ENCODE measurements around a stretch of chr4.

DNA sequence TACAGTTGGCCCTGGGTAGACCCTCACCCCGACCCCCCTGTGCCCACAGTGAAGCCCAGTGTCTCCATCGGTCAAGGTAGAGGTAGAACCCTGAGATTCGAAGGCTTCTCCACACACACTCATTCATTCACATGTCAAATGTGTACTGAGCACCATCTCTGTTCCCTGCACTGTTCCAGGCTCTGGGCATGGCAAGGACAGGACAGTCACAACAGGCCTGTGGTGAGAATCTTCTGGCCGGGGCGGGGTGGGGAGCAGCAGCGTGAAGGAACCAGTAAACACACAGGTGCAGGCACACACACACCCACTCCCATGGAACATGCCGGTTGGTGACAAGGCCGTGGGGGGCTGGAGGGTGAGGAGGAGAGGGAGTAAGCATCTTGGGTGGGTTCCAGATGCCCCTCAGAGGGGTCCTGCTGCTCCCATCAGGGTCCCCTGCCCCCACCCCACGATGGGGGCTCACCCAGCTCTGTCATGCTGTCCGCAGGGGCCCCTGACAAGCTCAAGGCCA lies 29.5 kb downstream of the TACC3 start:
- PRO-cap = no peak
- RAMPAGE, long total RNA = no peak

DNA sequence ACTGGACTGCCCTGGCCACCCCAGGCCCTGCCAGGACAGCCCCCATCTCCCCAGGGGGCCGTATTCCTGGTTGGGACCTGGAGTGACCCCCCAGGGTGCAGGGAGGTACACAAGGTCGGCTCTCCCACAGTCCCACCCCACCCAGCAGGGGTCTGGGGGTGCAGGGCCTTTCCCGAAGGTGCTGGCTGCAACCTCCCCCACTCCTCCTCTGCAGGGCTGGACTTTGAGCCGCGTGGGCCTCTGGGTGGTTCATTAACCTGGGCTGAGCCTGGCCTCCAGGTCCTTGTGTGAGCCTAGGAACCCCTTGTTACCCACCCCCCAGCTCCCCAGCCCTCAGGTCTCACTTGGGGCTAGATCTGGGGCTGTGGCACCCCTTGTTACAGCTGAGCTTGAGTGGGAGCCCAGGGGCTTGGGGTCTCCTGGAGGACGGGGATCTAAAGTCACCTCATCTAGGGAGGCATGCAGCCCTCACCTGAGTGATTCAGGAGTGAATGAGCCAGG lies 2.6 kb downstream of the FGFR3 start:
- PRO-cap = no peak
- RAMPAGE, long total RNA = no peak

GRCh38 chr4:1805208-1805560 lies 12.1 kb downstream of the FGFR3 start:
- PRO-cap = no peak
- RAMPAGE, long total RNA = no peak

DNA sequence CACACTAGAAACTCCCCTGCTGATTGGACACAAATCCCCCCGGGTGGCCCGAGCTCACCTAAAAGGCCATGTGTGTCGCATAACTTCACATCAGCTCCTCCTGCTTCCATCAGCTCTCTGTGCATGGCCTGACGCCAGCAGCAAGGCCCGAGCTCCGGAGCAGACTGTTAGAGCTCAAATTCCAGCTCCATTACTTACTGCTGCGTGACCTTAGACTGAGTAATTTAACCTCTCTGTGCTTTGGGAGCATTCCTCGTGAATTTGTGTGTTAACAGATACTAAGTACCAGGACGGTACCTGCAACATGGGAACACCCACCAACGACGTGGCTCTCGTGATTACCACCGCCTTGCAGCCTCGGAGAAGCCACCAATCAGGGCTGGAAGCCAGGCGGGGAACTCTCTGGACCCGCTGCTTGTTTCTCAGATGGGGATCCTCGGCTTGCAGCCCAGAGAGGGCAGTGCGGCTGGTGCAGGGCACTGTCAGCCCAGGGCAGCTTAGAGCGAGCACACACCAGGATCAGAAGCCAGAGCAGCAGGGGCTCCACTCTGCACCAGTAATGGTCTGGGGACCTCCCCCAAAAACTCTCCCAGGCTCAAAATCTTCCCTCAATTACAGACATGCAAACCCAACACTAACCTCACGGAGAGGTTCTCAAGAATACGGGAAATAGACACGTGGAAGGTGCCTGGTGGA lies 12.9 kb downstream of the LETM1 start:
- PRO-cap = no peak
- RAMPAGE, long total RNA = no peak

DNA sequence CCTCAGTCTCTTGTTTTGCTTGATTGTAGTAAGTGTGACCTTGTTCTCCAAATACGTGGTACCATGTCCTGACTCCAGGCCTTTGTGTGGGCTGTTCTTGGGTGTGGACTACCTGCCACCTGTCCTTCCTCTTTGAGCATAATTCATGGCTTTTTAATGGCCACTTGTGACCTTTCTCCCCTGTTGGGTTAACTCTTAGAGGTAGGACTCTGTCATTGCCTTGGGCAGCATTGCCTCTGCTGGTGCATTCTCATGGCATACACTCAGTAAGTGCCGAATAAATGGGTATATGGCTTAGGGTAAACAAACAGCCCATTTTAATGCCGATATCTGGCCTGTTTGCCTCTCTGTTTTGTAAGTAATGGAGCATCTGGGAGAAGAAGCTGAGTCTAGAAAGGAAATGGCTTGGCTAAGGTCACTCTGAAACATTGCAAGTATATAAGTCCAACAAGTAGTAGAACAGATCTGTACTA lies 3.1 kb downstream of the NSD2 start:
- PRO-cap = no peak
- RAMPAGE, long total RNA = no peak

- PRO-cap = no peak
- RAMPAGE, long total RNA = no peak
Measured at GRCh38 chr4:1887395-1888027, 16.3 kb downstream of the NSD2 start.

DNA sequence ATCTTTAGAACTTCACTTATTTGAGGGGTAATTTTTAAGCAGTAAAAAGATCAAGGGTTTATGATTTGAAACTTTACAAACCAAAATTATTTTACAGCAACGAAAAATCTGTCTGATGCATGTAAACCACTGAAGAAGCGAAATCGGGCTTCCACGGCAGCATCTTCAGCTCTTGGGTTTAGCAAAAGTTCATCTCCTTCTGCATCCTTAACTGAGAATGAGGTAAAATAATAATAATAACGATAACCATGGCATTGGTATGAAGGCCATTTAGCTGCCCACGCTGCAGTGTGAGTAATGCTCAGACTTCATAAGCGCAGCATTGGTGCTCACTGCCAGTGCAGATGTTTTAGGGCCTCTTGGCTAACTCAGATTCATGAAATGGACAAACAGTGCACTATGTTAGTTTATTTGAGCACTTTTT lies 68.4 kb downstream of the NSD2 start:
- PRO-cap = no peak
- RAMPAGE, long total RNA = no peak

DNA sequence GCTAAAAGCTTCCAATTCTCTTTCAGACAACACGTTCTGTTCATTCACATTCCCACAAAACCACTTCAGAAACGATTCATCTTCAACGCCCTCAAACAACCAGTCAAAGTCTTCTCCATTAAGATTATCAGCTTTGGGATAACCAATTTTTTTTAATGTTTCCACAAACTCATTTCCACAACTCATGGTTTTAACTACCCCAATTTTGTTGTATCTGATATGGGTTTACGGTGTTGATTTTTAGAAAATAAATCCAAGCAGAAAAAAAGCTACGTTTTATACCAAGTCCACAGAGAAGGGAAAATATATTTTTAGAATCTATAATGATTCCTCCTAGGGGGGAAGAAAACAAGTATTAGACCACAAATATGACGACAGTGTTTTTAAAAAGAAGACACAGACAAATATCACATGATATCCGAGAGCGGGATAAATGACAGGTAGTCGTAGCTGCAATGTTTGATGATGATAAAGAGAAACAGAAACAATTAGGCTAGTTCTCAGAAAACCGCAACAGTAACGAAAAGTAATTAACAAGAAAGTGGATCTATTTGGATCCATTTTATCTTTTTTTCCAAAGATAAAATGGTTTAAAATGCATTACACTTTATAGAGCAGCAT lies 1.1 kb downstream of the HAUS3 start:
- PRO-cap = no peak
- RAMPAGE, long total RNA = no peak

DNA sequence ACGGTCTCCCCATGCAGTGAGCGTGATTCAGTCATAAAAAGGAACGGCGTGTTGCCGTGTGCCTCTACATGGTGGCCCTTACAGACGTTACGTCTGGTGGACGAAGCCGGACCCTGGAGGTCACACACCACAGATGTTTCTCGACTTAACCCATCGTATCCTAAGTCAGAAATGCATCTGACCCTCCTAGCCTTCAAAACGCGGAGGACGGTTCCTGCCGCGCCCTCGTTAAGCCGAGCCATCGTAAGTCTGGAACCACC lies 40.8 kb upstream of the MXD4 start:
- PRO-cap = unidirectional peak, plus-strand start at position 196 of the sequence
- RAMPAGE, long total RNA = no peak

DNA sequence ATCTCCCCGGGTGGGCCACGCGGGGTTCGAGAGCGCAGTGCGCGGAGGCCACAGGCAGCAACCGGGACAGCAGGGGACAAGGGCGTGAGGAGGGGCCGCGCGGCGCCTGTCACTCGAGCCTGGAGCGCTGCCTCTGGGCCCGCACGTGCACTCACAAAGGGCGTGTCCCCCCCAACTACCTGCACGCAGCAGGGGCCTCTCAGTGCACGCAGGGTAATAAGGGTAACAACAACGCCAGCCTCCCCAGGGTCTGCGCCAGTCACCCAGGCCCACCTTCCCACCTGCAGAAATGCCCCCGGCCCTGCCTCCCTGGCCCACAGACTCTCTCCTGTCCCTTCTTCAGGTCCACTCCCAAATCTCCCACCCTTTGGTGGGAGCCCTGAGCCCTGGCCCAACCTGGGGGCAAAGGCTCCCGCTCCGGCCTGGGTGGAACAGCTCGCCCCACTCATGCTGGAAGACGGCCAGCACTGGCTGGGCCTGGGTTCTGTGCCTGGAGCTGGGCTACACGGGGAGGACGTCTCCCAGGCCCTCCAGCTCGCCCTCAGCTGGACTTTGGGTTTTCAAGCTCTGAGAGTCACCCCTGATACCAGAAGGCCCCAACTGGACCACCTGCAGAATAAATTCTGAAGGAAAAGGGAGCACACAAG lies 53.1 kb downstream of the ZFYVE28 start:
- PRO-cap = no peak
- RAMPAGE, long total RNA = no peak

DNA sequence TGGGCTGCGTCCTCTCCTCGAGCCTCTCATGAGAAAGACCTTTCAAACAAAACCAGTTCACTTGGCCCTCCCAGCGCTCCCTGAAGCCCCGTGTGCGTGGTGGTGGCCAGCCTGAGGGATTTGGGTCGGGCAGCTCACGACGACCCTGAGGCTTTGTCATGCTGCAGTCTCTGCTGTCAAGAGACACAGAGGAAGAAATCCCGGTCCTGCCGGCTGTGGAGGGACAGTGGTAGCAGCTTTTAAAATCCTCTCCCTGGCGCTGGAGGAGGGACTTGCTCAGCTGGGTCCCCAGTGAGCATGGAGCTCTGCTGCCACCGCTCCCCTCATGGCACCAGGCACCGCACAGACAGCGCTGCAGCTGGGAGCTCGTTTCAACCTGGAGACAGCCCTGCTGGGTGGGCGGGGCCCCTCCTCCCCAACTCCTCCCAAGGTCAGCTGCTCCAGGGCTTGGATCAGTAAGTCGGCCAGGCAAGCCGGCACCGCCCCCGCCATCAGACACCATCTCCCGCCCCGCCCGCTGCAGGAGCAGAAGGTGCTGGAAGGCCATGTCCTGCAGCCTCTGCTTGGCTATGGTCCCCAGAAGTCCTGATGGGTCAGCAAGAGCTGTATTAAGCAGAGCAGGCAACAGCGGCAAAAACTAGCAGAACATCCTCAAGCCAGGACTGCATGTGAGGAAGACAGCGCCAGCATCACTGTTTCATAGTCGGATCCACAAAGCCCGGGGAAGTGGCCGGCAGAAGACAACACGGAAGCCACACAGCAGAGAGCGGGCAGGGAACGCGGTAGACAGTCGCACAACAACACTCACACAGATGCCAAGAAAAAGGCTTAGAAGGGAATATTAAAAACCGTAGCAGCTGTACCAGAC lies 16.4 kb downstream of the ZFYVE28 start:
- PRO-cap = no peak
- RAMPAGE, long total RNA = no peak

DNA sequence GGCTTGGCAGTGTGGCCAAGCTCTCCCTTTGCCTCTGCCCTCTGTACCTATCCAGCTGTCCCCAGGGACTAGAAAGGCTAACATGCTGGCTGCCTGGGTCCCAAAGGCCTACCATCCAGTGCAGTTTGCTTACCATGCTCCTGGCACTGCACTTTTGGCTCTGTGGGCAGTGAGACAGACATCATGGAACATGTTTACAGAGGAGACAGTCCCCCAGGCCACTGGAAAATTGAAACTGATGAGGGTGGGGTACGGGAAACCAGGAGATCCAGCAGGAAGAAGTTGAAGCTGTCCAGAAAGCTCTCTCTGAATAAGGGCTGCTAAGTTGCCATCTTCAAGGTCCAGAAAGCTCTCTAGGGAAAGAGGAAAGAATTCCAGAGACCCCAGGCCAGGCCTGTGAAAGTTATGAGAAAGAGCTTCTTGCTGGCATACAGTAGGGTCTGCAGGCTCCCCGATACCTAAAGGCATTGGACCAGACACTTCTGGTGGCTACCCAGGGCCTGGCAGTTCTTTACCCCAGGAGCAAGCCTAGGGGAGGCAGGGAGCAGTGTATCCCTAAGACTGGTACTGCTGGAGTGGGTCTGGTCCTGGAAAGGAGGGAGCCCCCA lies 20.0 kb upstream of the FAM193A start:
- PRO-cap = no peak
- RAMPAGE, long total RNA = no peak

- PRO-cap = no peak
- RAMPAGE, long total RNA = no peak
Measured at GRCh38 chr4:2770737-2771056, 14.6 kb upstream of the TNIP2 start.

- PRO-cap = no peak
- RAMPAGE, long total RNA = no peak
Measured at GRCh38 chr4:2778529-2779036, 14.3 kb upstream of the SH3BP2 start.

DNA sequence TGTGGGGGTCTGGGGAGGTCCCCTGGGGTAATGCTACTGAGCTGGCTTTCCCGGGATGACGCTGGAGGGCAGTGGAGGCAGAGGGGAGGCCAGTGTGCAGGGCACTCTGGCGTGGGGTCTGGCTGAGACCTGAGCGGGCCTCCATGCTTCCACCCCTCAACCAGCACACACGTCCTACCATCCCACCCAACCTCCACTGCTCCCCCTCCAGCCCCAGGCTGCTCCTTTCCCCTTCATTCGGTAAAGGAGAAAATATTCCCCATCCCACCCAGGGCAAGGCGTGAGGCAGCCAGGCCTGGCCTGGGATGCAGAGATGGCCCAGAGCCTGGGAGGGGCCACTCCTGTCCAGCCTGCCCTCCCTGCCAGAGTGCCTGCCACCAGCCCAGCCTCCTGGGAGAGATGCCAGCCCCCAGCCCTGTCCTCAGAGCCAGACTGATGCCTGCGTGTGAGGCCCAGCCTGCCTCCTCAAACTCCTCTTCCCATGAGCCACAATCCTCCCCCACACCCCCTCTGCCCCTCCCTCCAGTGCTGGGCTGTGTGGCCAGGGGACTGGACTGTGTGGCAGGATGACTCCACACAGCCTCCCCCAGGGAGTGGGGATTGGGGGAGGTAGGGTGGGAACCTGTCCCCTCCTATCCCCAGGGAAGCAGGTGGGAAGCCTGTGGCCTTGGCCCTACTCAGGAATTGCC lies 4.5 kb upstream of the SH3BP2 start:
- PRO-cap = no peak
- RAMPAGE, long total RNA = no peak

- PRO-cap = no peak
- RAMPAGE, long total RNA = no peak
Measured at GRCh38 chr4:2794152-2795372, 1.7 kb downstream of the SH3BP2 start.

DNA sequence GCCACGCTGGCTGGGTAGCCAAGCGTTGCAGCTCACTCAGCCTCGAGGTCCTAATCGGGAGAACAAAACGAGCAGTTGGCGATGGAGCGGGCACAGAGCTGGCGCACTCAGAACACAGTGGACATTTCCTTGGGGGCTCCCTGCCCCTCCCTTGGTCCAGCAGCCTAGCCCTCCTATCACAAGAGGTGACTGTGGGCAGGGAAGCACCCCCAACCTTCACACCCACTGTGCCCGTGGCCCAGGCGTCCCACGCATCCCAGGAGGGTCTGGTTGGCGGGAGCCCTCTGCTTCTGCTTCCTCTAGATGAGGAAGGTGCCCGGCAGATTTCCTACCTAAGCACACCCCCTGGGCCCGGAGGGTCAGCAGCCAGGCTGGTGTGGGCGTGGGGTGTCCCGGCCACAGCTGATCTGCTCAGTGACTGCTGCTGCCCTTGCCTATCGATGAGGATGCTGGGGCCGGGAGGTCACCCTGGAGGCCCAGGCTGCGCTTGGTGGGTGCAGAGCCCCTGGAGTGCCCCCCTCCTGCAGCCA lies 12.0 kb downstream of the SH3BP2 start:
- PRO-cap = no peak
- RAMPAGE, long total RNA = no peak

DNA sequence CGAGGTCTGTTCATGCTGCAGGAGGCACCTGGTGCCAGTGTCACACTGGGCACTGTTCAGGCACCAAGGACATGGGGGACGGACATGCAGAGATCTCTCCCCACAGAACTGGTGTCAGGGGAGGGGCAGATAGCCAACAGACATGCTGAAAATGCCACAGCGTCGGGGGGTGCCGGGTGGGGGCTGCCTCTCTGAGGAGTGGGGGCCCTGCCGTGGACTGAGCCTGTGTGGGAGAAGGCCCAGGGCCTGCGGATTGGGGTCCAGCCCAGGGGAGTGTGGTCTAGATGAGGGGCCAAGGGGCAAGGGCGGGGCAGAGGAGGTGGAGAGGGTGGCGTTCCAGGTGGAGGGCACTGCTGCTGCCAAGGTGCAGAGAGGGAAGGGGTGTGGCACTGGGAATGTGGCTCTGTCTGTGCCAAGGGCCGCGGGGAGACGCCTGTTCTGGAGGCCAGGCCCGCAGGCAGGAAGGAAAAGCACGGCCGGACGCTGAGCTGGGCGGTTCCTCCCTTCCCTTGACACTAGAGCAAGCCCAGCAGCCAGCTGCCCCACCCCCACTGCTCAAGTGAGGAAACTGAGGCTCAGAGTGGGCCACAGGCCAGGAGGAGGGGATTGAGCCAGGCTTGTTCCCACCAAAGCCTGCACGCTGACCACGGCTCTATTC lies 12.8 kb downstream of the SH3BP2 start:
- PRO-cap = no peak
- RAMPAGE, long total RNA = no peak

DNA sequence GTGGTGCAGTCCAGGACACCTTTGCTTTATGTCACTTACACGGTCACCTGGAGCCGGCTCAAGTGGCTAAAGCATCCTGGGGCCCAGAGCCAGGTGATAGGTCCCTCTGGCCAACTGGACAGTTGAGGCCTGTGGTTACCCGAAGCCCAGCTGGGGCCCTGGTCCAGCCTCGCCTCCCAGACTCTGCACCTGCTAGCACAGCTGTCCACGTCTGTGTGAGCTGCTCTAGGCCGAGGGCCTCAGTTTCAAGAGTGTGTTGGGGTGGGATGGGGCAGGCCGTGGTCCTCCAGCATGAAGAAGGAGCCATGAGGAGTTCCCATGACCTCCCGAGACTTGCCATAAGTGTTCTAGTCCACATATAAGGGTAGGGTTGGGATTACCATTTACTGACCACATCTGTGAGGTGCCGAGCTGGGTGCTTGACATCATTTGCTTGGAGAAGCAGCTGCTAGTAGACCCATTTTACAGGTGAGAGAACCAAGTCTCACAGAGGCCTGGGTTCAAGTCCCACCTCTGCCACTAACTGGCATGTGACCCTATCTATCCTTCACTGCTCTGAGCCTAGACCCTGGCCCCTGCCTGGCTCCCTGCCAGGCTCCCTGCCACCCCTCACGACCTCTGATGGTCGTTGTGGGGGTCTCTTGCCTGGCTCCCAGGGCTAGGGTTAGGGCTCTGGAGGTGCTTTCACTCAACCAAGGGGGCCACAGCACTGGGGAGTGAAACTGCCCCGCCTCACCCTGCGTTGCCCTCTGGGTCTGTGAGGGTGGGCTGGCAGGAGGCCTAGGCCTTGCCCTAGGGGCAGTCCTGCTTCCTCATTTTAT lies 7.4 kb upstream of the ADD1 start:
- PRO-cap = no peak
- RAMPAGE, long total RNA = no peak

- PRO-cap = no peak
- RAMPAGE, long total RNA = no peak
Measured at GRCh38 chr4:2837286-2837774, 6.3 kb upstream of the ADD1 start.

Data from urinary bladder (tissue), 3 donors.